Bronchial lymph node (tissue), 1 donor: ENCODE data around the gene GTF2H3.

DNA sequence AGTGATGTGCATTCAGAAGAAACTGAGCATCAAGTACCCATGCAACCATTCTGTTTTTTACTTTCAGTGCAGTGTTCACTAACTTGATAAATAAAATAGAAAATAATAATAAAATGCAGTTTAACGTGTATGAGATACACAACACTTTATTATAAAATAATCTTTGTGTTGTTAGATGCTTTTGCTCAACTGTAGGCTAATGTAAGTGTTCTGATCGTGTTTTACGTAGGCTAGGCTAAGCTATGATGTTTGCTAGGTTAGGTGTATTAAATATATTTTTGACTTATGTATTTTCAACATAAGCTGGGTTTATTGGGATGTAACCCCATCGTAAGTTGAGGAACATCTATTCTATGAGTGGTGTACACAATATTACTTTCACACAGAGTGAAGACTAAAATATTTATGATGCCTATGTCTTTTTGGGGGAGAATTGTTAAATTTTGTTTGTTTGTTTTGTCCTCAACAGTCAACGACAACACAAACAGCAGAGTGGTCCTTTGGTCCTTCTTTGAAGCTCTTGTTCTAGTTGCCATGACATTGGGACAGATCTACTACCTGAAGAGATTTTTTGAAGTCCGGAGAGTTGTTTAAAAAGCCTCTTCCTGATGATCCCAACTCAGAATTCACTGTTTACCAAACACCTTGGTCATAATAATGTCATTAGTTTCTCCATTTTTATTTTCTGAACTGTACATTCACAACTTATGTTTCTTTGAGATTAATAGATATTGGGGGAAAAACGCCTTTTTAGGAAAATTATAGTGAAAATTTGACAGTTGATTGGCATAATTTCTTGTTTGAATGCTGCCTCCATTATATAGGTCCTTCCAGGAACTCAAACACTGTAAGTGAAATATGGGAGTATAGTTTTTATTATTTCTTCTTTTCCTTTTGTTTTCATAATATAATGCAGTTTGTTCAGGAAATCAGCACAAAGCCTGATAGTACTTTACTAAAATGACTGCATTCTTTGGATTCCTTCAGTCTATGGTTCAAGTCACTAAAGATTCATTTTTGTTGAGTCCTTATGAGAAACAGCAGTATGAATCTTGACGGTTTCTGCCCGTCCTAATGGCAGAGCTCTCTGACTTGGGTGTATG lies 5.4 kb upstream of the DDX55 start:
- PRO-cap, result no peak

DNA sequence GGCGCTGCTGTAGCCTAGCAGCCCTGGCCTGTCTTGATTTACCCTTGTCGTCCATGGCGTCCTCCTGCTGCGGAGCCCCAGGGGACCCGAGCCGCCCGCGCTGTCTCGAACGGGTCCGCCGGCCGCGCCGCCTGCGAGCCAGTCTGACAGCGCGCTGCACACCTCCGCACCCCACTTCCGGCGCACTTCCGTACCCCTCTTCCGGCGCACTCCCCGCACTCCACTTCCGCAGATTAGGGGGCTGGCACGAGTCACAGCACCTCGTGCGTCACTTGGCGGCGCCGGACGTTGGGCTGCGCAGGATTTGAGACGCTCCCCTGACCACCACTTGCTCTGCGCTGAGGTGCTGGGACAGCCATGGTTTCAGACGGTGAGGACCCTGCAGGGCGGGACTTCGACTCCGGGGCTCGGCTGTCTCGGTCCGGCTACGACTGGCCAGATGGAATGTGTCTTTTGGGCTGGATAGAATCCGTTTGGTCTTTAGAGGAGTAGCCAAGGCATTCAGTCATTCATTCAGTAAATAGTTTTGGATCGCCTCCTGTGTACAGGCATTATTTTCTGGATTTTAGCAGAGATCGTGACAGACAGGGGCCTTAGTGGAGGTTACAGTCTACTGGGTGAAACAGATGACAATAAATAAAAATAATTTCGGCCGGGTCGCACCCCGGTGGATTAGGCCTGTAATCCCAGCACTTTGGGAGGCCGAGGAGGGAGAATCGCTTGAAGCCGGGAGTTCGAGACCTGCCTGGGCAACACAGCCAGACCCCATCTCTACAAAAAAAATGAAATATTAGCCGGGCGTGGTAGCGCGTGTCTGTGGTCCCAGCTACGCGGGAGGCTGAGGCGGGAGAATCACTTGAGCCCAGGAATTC lies at the start of gene GTF2H3:
TSS of gene GTF2H3 (plus strand) at position 327 of the 872 bp plus-strand sequence.
- PRO-cap, result bidirectional peak, plus-strand start at position 327 of the sequence, minus-strand start at position 145 of the sequence

DNA sequence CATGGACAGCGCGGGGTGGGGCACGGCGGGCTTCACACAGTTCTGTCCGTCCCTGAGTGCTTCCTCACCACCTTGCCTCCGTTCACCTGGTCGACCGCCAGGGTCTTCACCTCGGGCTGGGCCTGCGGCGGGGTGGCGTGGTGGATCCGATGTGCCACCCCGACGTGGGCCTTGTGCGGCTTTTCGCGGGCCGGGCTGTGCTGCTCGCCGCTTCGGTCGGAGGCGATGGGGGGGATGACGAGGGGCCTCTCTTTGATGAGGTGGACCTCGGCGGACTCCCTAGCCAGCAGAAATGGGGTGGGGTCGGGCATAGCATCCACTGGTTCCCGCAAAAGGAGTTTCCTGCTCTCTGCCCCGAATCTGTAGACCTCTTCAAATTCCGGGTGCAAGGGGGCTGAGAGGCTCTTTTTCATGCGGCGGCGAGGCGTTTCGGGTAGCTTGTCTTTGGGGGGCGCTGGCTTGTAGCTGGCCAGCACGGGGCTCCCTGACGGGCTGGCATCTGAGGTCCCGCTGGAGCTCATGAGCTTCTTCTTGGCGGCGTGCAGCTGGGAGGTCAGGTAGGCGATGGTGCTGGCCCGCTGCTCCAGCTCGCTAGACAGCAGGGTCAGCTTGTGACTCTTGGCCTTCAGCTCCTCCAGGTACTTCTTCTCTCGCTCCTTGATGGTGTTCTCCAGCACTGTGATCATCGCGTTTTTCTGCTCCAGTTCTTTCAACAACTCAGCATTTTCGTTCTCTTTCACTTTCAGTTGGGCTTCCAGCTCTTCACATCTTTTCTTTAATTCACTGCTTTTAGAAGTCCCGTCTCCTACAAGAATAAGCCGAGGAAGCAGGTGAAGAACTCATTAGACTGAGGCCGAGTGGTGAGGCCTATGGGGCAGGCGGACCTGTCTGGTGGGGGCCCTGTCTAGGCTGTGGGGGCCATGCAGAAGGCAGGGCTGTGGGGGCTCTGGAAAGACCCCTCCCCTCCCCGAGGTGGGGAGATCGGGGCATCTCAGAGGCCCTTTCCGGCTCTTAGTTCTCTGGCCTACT lies 35.3 kb downstream of the CCDC92 start:
- PRO-cap, result no peak

- PRO-cap, result no peak
Measured at GRCh38 chr12:123949364-123950056, 23.1 kb downstream of the CCDC92 start.

GRCh38 chr12:123971461-123972156 lies 1.0 kb downstream of the CCDC92 start:
- PRO-cap, result unidirectional peak, plus-strand start at chr12:123971884

- PRO-cap, result no peak
Measured at GRCh38 chr12:124277975-124278359, 16.9 kb upstream of the RFLNA start.

DNA sequence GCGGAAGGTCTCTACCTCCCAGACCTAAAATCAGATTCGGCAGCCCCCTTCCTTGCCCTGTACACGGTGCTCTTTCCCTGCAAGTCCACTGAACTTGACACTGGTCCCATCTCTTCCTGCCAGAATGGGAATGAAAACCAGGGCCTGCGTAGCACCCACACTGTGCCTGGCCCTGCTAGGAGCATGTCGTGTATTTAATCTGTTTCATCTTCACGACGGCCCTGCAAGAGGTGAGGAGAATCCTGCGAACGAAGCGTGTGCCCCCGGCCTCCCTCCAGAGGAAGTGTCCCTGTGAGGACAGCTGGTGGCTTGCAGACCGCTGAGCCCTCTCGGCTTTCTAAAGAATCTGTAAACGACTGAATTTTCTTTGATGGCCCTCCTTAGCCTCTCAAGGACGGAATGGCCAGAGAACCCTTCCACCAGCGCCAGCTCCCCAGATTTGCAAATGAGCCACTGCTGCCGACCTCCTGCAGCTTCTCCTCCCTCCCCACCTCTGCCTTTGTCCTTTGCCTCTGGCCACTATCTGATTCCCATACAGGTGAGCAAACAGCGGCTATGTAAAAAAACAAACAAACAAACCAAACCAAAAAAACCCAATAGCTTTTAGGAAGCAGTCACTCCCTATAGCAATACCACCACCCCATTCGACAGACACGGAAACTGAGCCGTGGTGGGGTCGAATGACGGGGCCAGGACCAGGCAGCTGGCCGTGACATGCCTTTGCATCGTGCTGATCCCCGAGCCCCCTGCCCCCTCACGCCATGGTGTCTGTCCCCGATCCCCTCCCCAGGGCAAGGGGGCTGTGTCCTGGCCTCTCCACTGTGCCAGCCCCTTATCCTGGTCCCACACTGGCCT lies 23.4 kb downstream of the RFLNA start:
- PRO-cap, result no peak

GRCh38 chr12:124364294-124364565 lies 69.3 kb downstream of the RFLNA start:
- PRO-cap, result no peak

DNA sequence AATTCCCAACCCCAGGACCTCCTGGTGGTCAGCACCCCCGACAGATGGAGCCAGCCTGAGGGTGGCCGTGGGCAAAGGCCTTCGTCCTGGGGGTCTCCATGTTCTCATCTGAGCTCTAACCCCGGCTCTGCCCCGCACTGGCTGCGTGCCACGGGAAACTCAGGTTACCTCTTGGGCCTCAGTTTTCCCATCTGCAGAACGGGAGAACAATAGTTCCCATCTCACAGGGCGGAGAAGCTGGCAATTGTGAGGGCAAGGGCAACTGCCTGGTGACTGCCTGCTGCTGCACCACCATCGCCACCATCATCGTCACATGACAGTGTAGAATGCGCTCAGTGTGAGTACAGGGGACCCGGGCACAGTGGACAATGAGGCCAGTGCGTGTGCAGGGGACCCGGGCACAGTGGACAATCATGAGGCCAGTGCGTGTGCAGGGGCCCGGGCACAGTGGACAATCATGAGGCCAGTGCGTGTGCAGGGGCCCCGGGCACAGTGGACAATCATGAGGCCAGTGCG lies 78.0 kb downstream of the RFLNA start:
- PRO-cap, result unidirectional peak, minus-strand start at position 405 of the sequence

GRCh38 chr12:124387276-124388449 lies 92.8 kb downstream of the RFLNA start:
- PRO-cap, result no peak

- PRO-cap, result no peak
Measured at GRCh38 chr12:124411084-124412072, 116.5 kb downstream of the RFLNA start.

DNA sequence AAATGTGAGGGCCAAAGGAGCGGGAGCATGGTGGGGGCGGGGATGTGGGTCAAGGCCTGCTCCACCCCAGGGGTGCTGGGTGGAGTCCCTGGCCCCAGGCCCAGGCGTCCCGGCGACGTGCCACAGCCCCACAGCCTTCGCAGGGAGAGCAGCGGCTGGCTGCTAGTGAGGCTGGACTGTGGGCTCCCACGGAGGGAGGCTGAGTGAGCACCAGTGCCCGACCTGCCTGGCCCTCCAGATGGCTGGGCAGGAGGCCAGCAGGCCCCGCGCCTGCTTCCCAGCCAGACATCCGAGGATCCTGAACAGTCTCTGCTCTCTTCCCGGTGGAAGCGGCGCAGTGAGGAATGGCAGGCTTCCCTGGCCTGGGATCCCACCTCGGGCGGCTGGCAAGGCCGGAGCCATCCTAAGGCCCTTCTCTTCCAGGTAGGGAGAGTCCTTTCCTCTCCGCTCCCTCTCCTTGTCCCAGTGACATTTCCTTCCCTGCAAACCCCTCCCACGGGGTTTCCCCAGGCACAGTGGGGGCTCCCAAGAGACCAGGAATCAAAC lies 128.4 kb downstream of the RFLNA start:
- PRO-cap, result no peak

GRCh38 chr12:124468748-124469232 lies 98.6 kb downstream of the NCOR2 start:
- PRO-cap, result no peak

DNA sequence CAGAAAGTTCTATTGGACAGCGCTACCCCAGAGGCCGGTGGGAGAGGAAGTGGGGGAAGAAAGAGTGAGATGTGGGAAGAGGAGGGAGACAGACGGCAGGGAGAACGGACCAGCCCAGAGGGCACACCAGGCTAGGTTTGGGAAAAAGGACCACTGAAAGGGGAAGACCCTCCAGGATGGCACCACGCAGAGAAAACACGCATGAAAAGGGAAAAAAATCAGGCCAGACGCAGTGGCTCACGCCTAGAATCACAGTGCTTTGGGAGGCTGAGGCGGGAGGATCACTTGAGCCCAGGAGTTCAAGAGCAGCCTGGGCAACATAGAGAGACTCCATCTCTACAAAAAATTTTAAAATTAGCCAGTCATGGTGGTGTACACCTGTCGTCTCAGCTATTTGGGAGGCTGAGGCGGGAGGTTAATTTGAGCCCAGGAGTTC lies 5.9 kb downstream of the NCOR2 start:
- PRO-cap, result unidirectional peak, plus-strand start at position 87 of the sequence

DNA sequence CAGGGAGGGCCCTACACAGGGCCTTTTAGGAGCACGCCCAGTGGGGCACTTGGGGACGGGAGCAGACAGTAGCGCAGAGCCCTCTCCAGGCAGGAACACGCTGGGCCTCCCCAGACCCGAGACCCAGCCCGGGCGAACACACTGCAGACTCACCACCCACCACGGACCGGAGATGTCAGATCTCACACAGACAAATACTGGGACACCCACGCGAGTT lies 529 bp upstream of the NCOR2 start:
- PRO-cap, result no peak

GRCh38 chr12:124582132-124582544 lies 14.7 kb upstream of the NCOR2 start:
- PRO-cap, result no peak

DNA sequence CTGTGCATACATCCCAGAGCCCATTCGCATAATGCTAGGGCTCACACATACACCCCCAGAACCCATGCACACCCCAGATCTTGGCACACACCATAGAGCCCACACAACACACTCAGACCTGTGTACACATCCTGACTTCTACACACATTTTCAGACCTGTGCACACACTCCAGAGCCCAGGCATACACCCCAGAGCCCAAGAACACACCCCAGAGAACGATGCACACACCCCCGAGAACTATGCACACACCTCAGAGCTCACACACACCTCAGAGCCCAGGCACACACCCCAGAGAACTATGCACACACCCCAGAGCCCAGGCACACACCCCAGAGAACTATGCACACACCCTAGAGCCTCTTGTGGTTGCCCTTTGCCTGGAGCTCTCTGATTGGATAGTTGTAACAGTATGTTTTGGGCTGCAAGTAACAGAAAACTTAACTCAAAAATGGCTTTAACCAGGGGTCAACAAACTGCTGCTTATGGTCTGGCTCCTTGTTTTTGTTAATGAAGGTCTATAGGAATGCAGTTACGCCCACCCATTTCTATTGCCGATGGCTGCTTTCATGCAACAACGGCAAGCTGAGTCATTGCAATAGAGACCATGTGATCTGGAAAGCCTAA lies 65.9 kb upstream of the NCOR2 start:
- PRO-cap, result no peak

DNA sequence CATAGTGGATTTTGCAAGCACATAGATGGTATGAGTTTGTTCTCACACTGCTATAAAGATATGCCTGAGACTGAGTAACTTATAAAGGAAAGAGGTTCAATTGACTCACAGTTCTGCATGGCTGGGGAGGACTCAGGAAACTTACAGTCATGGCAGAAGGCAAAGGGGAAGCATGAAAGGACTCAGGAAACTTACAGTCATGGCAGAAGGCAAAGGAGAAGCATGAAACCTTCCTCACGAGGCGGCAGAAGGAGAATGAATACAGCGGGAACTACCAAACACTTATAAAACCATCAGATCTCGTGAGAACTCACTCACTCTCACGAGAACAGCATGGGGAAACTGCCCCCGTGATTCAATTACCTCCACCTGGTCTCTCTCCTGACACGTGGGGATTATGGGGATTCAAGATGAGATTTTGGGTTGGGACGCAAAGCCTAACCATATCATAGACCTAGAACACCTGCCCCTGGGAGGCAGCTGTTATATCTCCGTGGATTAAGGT lies 101.9 kb upstream of the NCOR2 start:
- PRO-cap, result no peak

GRCh38 chr12:124715343-124716123 lies 148.1 kb upstream of the NCOR2 start:
- PRO-cap, result no peak

- PRO-cap, result bidirectional peak, plus-strand start at chr12:124734655, minus-strand start at chr12:124734552
Measured at GRCh38 chr12:124734476-124735034, 129.1 kb downstream of the SCARB1 start.